ENCODE data around the genes PLP2, FOXP3, GAGE10, NUDT10, MAGED1 and MAGED4B.

GRCh38 chrX:48993235-48993781, 8.8 kb downstream of the GRIPAP1 start:
- PRO-cap = no peak

DNA sequence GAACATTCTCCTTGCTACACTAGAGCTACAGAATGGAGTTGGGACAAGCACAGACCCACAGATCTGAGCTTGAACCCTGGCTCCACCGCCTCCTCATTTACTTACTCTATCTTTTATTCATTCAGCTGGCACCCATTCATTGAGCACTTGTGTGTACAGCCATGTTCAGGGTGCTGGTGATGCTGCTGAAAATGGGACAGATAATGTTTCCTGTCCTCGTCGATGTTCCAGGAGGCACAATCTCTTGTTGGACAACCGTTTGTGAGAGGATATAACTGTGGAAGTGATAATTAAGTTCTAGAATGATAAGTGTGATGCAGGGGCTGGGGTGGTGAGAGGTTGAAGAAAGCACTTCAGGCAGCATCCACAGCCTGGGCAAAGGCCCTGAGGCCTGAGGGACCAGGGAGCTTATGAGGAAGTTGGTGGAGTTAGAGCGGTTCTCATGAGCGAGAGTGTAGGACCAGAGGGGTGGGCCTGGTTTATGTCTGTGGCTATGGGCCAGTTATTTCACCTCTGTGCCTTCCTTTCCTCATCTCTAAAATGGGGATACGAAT, 2.6 kb downstream of the CCDC120 start:
- PRO-cap = no peak

GRCh38 chrX:49171646-49172306, at the start of gene PLP2:
PLP2 (plus strand) TSS chrX:49171898.
- PRO-cap = unidirectional peak, plus-strand start at chrX:49171908

GRCh38 chrX:49172307-49173288, 900 bp downstream of the PLP2 start:
- PRO-cap = no peak

GRCh38 chrX:49264419-49265091, at the start of gene FOXP3:
FOXP3 (minus strand) TSS chrX:49264710.
- PRO-cap = no peak

- PRO-cap = no peak
These were observed 3.0 kb downstream of the PPP1R3F start for GRCh38 chrX:49272296-49273390.

GRCh38 chrX:49273391-49273949, 3.9 kb downstream of the PPP1R3F start:
- PRO-cap = no peak

DNA sequence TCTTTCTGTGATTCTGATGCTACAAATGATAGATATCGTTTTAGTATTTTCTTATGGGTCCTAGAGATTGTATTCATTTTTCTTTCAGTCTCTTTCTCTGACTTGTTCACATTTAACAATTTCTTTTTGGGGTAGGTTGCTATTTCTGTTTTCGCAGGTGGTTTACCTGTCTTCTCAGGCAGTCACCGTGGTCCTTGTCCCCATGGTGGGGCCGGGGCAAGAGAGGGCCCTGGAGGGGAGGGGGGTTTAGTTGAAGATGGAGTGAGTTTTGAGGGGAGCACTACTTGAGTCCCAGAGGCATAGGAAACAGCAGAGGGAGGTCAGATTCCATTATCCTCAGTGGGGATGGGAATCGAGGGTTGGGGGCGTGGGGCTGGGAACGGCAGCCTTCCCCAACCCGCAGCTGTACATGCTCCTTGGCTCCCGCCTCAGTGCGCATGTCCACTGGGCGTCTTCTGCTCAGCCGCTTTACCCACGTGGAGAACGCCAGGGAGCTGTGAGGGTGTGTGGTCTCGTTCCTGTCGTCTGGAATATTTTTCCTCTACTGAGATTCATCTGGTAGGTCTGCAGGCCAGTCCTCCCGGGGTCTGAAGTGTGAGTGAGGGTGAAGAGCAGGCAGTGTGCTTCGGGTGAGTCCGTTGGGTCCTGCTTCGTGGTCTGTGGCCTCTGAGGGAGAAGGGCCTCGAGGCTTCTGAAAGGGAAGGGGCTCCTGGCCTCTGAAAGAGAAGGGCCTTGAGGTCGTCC, at the start of gene GAGE10:
TSS of gene GAGE10 (plus strand) at position 451 of the 744 bp plus-strand sequence.
- PRO-cap = no peak

DNA sequence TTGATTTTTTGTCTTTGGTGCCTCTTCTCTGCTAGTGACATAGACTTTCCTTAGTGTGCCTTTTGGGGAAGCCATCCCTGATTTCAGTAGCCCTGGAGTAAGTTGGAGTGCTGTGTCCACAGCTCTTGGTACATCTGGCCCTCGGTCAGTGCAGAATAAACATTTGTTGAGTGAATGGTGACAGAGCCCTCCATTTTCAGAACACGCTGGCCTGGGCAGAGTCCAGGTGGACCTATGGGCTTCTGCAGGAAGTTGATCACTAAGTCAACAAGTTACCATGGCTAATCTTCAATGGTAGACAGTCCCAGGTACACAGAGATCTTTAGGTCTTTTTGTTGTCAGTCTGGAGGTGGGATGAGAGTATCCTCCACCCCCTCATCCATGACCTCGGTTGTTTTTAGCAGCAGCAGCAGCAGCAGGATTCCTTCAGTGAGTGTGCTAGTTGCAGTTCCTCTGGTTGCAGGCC, 2.0 kb upstream of the USP27X start:
- PRO-cap = no peak

- PRO-cap = no peak
These were observed 3.9 kb downstream of the CLCN5 start for GRCh38 chrX:49926116-49926830.

- PRO-cap = no peak
These were observed 89.2 kb downstream of the AKAP4 start for GRCh38 chrX:50111556-50112148.

- PRO-cap = no peak
These were observed 167.3 kb upstream of the DGKK start for GRCh38 chrX:50638039-50638238.

DNA sequence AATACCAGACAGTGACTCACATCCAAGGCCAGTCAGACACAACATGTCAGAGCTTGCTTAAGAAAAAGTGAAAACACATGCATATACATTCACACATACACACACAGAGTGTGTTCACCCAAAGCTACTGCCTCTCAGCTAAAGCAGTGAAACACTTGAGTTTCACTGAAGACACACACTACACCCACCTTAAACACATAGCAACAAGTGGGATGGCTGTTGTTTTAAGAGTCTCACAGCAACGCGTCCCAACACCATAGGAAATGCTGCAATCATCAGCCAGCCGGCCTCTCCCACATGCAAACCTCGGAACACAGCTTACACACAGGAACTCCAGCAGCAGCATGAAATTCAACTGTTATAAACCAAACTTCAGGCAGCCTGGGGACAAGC, 14.4 kb downstream of the SHROOM4 start:
- PRO-cap = no peak

- PRO-cap = no peak
These were observed 20.3 kb upstream of the BMP15 start for GRCh38 chrX:50890228-50890670.

DNA sequence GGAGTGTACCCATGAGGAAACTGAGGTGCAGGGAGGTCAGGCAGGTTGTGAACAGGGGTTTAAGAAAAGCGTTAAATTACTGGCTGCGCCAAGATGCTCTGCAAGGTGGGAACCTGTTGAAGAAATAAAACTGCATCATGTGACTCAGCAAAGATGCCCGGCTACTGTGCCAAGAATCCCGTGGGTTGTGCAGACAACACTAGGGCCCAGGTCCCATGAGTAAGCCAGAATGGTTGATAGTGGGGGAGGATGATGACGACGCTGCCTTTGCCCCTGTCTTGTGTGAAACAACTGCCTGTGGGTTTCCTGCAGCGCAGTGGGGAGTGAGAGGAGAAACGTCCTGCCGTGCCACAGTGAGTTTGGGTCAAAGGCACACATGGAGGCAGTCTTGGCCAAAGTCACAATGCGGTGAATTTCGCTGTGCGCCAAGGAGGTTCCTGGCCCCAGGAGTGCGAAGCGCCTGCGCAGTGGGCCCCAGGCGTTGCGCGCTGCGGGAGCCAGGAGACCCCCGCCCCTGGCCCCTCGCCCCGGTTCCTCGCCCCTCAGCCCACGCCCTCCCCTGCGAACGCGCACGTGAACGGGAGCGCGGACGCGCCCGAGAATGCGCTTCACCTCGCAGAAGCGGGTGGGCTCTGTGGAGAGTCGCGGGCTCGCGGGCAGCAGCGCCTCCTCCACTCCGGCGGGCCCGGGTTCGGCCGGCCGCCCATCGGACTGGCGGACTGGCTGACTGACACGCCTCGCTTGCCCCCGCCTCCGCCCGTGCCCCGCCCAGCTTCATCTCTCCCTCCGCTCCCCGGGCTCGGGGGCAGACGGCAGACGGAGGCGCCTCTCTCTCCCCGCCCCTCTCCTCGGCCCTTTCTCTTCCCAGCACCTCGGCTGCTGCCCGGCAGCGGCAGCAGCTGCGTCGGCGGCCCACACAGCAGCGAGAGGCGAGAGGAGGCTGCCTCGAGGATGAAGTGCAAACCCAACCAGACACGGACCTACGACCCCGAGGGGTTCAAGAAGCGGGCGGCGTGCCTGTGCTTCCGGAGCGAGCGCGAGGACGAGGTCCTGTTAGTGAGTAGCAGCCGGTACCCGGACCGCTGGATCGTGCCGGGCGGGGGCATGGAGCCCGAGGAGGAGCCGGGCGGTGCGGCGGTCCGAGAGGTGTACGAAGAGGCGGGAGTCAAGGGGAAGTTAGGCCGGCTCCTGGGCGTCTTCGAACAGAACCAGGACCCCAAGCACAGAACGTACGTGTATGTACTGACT, at the start of gene NUDT10:
TSS of gene NUDT10 (plus strand) at position 808 of the 1,248 bp plus-strand sequence.
- PRO-cap = bidirectional peak, plus-strand start at position 915 of the sequence, minus-strand start at position 713 of the sequence

GRCh38 chrX:51395623-51396784, 10.7 kb upstream of the EZHIP start:
- PRO-cap = unidirectional peak, minus-strand start at chrX:51396345

- PRO-cap = bidirectional peak, plus-strand start at chrX:51893640, minus-strand start at chrX:51893343
These were observed at the start of gene MAGED1 for GRCh38 chrX:51892849-51893818. MAGED1 (plus strand) TSS chrX:51893623.

GRCh38 chrX:51893819-51894246, 410 bp downstream of the MAGED1 start:
- PRO-cap = no peak

- PRO-cap = no peak
These were observed at the start of gene MAGED4B for GRCh38 chrX:52068885-52069611. MAGED4B (minus strand) TSS chrX:52069183.

- PRO-cap = no peak
These were observed 24.9 kb upstream of the FAM156A start for GRCh38 chrX:52983209-52983710.